Mesangial cell (primary cell): Measurements from ENCODE around the genes TEPP and CMTM4.

GRCh38 chr16:57606736-57607542, 21.5 kb upstream of the ADGRG1 start:
- RAMPAGE, long total RNA = no peak

DNA sequence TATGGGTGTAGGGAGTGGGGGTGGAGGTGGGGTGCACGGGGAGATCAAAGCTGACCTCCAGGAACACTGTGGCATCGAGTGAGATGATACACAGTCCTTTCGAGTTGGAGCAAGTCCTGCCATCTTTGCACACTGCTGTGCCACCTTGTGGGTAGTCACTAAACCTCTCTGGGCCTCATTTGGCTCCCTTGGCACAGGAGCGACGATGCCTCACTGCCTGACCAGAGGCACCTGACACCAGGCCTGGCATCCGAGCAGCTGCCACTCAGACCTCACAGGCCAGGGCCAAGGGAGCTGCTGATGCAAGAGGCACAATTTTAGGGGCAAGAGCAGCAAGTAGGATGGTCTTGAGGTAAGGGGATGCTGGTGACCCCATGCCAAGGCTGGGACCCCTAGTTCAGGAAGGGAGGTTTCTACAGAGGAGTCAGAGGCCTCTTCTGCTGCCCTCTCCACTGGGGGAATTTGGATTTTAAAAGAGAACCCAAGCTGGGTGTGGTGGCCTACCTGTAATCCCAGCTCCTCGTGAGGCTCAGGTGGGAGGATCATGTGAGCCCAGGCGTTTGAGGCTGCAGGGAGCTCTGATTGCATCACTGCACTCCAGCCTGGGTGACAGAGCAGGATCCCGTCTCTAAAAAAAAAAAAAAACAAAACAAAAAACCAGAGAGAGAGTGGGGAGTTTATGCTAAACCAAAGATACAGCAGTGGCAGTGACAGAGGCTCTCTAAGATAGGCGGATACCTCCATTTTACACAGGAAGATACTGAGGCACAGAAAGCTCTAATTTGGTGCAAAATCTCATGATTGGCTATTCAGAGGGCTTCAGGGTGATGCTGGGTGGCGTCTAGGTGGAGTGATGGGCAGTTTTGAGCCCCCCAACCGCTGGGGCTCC, 6.7 kb upstream of the ADGRG1 start:
- RAMPAGE, long total RNA = no peak

DNA sequence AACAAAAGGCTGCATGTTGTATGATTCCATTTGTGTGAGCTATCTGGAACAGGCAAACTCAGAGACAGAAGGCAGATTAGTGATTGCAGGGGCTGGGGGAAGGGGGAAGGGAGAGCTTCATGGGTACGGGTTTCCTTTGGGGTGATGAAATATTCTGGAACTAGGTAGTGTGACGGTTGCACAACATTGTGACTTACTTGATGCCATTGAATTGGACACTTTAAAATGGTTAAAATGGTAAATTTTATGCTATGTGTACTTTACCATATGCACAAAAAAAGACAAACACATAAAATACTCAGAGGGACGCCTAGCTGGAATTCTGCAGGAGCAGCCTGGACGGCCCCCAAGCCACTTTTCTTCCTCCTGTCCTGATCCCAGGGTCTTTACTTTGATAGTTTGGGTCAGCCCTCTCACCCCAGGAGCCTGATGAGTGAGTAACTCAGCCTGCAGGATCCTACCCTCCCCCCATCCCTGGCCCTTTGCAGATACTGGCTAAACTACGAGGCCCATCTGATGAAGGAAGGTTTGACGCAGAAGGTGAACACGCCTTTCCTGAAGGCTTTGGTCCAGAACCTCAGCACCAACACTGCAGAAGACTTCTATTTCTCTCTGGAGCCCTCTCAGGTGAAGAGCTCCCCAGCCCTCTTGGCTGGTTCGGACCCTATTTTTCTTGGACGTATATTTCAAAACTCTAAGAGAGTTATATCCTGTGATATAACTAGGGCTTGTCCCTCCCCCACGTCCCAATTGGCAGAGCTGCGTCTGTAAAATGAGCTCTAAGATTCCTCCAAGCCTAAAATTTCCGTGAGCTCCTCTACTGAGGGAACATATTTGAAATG, 7.8 kb downstream of the ADGRG3 start:
- RAMPAGE, long total RNA = no peak

DNA sequence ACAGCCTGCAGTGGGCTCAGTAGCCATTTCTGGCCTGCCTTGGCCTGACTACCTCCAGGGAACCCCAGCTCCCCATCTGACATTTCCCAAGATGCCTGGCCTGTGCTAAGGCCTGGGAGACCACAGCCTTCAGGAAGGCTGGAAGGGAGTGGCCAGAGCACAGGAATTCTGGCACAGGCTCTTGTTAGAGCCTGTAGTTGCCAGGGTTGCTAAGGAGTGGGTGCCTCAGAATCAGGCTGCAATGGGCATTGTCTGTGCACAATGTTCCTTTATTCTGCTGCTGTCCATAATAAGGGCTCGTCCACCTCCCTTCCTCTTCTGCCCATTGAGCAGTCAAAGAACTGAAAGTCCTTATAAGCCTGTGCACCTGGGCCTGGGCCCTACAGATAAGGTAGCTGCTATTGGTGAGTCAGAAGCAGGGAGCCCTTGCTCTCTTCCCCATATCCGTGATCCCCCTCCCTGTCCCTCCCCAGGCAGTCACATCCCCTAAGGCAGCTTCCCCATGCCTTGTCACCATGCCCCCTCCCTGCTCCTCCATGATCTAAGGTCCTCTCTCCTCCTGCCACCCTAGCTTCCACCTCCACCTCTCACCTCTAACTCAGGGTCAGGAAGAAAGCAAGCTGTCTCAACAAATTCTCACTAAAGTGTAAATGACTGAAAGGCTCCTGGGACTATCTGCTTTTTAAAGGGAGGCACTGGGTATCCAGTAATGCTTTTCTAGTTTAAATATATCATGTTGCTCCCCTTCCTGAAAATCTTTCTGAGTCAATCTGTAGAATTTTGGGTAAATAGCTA, at the start of gene TEPP:
Gene TEPP (plus strand): TSS at position 314 of the 795 bp plus-strand sequence.
- RAMPAGE, long total RNA = no peak

DNA sequence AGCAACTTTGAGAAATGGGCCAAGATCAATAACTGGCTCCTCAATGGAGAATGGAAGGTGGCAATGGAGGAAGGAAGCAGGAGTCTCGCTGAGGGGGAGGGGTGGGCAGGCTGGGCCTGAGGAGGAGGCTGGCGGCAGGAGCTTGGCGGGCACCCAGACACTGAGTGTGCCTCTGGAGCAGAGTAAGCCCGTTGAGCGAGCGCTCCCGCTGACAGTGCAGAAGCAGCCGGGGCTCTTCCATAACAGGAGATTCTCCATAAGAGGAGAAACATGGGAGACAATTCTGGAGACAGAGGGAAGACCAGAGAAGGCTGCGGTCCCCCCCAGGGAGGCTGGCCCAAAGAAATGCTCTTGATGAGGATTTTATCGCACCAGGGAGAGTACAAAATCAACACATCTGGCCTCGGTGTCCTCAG, 2.9 kb upstream of the MMP15 start:
- RAMPAGE, long total RNA = no peak

DNA sequence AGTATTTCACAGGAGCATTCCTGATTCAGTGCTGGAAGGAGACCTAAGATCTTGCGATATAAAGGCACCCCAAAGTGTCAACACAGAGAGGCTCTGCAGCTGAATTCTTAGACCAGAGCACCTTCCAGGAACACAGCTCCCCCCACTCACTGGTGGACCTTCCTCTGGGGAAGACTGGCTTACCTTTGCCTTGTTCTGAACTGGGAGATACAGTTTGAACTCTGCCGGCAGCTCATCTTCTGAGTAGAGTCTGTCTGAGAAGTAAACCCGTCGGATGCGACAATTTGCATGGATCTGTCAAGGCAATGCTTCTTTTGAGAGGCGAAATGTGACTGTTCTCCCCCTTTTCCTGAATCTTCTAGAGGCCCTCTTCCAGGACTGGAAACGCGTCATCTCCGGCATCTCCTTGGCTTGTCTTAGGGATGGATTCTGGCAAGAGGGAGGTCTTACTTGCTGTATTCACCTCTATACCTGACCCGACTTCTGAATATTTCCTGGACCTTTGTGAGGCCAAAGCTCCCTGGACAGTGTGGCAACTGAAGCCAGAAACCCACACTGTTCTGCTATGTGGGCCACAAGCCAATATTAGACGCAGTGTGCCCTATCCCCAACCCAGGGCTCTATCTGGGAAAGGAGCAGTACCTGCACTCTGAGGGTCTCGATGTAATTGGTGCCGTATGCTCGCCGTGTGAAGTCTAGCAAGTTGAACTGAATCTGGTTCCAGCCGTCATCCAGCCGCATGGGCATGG, 14.4 kb downstream of the CFAP20 start:
- RAMPAGE, long total RNA = no peak

DNA sequence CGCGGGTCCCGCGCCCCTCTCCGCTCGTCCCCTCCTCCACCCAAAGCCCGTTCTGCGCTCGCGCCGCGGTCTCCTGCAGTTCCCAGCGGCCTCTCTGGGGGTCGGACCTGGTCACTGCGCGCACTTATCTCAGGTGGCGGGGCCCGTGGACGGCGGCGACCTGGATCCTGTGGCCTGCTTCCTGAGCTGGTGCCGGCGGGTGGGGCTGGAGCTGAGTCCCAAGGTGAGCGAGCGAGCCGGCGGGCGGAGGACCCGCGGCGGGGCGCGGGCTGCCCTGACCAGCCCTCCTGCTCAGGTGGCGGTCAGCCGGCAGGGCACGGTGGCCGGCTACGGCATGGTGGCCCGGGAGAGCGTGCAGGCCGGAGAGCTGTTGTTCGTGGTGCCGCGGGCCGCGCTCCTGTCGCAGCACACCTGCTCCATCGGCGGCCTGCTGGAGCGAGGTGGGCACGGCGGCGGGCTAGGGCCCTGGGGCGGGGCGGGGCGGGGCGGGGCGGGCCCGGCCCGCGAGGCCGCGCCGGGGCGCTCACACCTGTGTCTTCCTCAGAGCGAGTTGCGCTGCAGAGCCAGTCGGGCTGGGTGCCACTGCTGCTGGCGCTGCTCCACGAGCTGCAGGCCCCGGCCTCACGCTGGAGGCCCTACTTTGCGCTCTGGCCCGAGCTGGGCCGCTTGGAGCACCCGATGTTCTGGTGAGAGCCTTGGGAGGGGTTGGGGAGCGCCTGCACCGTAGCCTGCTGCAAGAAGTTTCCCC, 515 bp downstream of the SETD6 start:
- RAMPAGE, long total RNA = no peak

DNA sequence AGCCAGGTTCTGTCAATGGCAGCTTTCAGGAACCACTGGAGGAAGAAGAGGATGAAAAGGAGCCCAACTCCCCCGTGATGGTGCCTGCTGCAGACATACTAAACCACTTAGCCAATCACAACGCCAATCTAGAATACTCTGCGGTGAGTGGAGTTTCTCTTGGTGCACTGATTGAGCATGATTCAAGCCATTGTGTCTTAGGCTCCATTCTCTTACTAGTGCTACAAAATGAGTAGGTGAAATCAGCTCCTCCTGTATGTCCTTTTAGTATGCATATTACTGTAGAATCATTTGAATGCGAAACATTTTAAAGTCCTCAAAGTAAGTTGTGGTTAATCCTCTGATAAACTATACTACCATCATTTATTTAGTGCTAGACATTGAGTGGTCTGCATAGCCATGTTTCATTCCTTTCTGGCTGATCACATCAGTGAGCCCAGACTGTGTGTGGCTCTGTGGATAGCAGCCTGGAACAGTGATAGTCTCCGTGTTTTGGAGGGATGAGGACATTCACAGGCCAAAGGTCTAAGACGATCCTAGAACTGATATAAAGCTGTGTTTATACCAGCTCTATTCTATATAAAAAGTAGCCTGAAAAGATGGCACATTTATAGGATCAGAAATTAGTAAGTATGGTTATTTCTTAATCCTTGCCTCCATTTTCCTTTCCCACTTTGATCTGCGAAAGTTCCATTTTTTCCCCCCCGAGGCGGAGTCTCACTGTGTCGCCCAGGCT, 1.6 kb downstream of the SETD6 start:
- RAMPAGE, long total RNA = no peak

DNA sequence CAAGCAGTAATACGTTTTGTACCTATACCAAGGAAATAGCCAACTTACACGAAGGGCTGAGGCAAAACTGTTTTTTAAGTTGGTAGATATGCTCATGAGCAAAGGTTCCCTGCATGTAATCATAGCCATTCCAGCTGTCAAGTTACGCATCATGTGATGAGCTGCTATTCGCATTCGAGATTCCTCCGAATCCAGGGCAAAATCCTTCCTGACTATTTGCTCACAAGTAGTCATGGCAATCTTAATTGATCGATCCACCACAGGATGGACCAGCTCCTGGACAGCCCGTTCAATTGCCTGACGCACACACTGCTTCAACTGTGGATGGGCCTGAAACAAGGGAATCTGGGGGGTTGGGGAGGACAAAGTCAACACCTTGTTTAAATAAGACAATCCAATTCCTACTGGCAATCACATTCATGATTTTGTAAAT, 28.3 kb downstream of the SETD6 start:
- RAMPAGE, long total RNA = no peak

DNA sequence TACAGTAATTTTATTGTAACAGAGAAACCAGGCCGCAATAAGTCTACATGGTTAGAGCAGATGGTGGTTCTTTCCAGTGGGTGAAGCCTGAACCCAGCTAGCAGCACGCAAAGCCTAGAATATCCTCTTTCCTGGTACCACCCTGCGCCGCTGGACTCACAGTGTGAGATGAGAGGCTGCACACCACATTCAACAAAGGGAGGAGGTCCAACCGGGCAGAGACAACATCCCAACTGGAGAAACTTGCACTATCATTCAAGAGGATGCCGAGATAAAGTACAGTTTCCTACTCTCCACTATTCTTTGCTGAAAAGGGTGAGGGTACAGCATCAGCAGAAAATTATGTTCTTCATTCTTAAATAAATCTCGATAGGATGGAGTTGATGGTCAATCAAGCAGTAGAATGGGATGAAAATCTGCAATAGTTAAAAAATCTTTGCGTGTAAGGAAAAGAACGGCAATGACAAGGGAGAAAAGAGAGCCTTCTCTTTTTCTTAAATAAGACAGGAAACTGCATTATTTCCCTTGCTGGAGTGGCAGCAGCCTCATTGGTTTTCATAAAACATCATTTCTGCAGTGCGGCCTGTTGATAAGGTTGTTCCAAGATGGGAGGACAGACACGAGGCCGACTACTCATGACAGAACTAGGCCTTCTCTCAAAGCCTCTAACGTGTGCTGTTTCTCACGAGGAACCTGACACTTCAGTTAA, 22.7 kb upstream of the SLC38A7 start:
- RAMPAGE, long total RNA = no peak

DNA sequence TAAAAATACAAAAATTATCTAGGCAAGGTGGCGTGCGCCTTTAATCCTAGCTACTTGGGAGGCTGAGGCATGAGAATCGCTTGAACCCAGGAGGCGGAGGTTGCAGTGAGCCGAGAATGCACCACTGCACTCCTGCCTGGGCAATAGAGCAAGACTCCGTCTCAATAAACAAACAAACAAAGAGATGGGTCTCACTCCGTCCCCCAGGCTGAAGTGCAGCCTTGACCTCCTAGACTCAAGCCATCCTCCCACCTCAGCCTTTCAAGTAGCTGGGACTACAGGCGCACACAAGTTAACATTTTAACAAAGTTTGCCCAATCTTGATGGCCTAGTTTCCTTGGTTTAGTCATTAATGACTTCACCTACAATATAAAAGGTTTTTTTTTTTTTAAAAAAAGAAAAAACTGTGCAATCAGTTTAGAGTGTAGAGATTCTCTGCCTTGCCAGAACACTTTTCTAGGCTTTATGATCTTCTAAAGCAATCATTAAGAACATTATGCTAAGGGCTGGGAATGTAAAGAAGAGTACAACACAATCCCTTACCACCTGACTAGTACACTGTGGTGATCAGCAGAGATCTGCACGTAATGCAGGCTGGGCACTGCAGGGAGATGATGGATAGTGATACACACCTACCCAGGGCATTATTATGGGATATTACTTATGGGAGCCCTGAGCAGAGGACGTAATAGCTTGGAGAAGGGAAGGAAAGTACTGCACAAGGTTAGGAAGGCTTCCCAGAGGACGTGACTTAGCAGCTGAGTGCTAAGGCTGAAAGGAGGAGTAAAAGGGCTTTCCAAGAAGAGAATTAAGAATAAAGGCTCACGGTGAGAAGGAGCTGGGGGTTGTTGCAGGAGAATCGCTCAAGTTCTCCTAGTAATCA, 6.9 kb downstream of the GOT2 start:
- RAMPAGE, long total RNA = no peak

DNA sequence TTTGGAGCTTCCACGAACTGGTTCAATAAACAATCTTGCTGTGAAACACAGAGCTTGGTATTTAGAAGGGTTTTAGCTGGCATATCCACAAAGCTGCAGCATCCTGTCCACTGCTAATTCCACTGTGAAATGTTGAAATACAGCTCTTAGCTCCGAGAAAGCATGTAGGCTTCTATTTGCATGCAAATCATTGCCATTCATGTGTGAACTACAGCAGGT, 128.4 kb upstream of the GOT2 start:
- RAMPAGE, long total RNA = no peak

DNA sequence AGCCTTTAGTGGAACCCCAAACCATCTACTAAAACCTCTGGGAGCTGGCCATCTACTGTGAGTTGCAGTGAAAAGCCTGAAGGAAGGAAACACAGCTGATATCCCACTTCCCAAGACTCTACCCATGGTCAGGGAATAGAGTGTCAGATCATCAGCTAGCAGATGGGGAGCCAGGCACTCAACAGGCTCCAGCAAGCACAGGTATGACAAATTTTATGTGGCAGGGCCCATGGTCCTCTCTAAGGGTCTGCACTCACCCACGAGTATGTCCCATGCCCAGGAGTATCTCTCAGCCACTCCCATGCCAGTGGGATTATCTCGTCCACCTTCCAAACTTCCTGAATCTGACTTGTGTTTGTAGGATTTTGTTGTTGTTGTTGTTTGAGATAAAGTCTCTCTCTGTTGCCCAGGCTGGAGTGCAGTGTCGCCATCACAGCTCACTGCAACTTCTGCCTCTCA, 1462.9 kb downstream of the CDH8 start:
- RAMPAGE, long total RNA = no peak

- RAMPAGE, long total RNA = no peak
Observed at GRCh38 chr16:66381944-66383257, 15.9 kb downstream of the CDH5 start.

- RAMPAGE, long total RNA = no peak
Observed at GRCh38 chr16:66433478-66434325, 6.6 kb downstream of the BEAN1 start.

DNA sequence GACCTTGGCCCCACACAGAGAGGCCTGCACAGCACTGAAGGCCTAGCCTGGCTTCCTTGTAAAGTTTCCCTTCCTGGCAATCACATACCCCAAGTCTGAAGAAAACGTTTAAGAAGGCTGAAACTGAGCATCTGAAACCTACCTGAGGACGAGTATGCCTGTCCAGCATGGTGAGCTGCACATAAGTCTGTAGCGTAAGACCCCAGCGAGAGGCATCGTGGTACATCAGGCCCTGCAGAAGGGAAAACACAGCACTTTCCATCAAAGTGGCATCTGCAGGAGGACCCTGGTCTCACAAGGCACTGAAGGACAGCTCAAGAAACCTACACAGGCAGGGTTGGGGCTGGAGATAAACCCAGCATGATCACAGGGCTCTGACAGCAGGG, 18.7 kb downstream of the TK2 start:
- RAMPAGE, long total RNA = no peak

GRCh38 chr16:66604844-66605011, 224 bp downstream of the CMTM3 start:
- RAMPAGE, long total RNA = no peak

DNA sequence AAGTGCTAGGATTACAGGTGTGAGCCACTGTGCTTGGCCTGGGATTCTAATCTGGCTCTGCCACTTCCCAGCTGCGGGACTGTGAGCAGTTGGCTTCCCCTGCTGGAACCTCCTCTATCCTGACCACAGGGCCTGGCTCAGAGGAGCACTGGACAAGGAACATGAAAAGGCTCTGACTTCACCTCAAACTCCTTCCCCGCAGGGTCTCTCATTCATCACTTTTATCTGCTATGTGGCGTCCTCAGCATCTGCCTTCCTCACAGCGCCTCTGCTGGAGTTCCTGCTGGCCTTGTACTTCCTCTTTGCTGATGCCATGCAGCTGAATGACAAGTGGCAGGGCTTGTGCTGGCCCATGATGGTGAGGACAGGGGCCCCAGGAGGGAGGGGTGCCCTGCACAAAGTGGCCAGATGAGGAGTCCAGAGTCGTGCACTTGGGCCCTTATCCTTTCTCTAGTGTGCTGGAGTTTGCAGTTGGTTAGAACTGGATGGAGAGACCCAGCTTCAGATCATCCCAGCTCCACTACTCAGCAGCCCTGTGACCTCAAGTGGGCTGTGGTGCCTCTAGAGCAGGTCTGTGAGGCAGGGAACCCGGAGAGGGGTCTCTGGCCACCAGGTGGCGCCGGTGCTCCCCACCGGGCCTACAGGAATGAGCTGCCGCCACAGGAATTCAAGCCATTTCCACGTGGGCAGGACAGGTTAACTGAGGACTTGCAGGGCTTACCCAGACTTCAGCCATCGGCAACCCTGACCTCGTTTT, 3.8 kb downstream of the CMTM3 start:
- RAMPAGE, long total RNA = no peak

DNA sequence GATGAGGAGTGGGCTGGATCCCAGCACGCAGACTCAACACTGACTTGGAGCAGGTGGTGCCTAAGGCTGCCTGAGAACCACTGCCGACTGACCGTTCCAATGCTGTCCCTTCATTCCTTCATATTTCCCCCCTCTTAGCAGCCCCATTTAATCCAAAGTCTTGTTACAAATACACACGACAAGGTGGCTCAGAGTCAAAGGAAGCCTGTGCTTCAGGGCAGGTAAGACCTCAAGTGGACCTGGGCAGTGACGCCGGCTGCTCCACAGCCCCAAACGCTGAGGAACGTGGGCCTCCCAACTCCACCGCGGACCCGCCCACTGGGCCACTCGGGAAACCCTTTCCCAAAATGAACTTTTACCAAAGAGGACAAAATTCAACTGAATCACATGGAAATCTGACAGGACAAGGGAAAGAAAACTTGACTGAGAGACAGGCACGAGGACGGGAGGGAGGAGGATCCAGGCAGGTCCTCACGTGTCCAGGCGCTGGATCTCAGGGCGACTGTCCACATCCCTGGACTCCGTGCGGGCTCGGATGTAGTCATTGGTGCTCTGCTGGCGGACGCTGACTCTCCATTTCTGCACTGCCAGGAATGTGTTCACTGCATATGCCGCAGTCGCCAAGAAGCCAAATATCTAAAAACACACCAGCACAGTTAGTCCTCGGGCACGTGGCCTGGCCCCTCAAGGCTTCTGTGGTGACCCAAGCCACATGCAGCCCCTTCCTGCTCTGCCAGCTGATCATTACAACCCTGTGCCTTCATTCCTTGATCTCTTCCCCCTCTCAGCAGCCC, 17.3 kb downstream of the CMTM3 start:
- RAMPAGE, long total RNA = no peak

DNA sequence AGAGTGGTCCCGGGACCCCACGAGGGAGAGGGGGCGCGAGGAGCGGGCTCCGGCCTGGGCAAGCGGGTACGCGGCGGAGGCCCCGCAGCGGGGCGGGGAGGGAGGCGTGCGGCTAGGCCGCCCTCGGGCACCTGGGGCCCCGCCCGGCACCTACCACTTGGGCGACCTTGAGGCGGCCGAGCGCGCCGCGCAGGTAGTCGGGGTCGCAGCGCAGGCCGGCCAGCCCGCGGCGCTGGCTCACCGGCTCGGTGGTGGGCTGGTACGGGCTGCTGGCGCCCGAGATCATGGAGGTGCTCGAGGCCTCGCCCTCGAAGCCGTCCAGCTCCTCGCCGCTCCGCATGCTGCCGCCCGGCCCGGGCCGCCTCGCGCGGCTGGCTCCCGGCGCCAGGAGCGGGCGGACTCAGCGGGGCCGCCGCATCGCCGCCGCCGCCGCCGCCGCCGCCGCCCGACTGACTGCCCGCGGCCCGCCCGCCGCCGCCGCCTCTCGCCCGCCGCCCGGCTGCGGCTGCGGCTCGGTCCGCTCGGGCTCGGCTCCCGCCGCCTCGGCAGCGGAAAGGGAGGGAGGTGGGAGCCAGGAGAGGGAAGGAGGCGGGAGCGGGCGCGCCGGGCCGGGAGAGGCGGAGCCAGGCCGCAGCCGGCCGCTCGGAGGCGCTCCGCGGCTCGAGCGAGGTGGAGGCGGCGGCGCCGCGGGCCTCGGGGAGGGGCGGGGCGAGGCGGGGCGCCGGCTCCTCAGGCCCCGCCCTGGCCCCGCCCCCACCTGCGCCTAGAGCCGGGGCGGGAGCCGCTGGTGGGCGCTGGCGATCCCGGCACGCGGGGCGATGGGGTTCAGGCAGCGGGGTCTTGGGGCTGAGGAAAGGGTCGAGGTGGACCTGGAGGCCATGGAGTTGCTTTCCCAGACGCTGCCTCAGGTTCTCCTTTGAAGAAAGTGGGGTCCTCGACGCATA, at the start of gene CMTM4:
Gene CMTM4 (minus strand): TSS at position 558 of the 944 bp plus-strand sequence.
- RAMPAGE, long total RNA = no peak